Endodermal cell (in vitro differentiated cells): ENCODE data around the genes GGACT and TPP2.

GRCh38 chr13:99196858-99197185, 3.8 kb upstream of the UBAC2 start:
- PRO-cap = no peak

- PRO-cap = bidirectional peak, plus-strand start at chr13:99206082, minus-strand start at chr13:99205888
Observed at GRCh38 chr13:99205735-99206422, 5.2 kb downstream of the UBAC2 start.

DNA sequence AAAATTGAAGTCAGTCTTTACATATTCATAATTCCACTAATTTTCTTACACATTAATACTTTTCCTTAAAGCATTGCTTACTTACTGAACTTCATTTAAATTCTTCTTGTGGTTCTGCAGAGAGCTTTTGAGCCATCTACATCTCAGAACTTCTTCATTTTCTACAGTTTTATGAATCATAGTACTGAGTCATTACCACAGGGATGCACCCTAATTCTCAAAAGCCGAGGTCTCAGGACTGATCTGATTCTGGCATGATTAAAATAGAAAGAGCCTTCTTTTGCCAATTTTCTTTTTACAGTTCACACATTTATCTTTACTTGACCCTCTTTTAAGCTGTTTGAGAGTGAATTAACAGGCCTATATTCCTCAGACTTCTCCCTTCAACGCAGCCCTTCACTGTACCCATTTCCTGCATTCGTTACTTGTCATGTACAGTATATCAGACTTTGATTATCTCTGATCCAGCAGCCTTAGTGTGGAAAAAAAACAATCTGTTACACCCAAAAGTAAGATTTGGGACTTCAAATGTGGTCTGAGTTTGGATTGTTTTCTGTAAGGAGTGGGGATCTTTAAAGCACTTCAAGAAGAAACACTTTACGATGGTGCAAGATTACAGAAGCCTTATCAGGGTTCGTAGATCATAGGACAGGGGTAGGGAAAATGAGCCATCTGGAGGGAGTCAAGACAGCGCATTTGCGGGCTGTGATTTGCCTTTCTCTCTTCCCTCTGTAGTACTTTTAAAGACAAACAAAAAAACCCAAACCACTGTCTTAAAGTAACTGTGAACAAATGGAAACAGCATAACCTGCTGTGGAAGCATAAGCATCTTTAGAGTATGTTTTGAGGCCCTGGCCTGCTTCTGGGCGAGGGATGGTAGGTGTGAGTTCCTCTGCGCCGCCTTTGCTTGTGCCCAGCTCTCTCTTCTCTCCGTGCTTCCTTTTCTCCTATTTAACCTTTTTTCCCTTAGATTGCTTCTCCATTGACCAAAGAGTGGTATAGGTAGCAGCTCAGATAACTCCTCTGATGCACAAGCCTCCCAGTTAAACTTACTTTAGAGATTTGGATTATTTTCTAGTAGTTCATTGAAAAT, 15.3 kb upstream of the GPR183 start:
- PRO-cap = no peak

DNA sequence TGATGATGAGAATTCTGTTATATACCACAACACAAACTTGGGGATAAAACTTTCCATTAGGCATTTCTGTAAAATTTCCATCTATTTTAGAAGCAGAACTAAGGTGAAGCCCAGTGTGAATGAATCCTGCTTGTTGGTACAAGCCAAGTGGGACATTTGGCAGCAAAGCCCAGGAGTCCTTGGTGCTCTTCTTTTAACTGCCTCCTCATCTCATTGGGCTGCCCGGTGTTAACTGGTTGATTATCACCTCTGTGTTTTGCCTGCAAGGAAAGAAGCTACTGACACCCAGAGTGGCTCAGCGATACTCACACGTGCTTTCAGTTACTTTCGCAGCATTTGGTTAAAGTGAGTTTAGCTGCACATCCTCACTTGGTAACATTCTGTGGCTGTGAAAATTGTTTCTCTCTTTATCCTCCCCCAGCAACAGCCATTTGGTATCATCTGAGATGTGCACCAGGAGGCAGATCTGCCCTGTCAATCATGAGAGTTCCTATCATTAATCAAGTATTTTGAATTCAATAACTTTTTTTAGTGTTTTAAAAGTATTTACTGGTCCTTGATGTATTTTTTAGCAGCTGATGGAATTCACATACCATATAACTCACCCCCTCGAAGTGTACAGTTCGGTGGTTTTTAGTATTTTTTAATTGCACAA, 44.5 kb upstream of the GPR183 start:
- PRO-cap = no peak

- PRO-cap = no peak
Observed at GRCh38 chr13:99355106-99355486, 47.9 kb upstream of the GPR183 start.

GRCh38 chr13:99495937-99497267, 4.9 kb upstream of the TM9SF2 start:
- PRO-cap = no peak

DNA sequence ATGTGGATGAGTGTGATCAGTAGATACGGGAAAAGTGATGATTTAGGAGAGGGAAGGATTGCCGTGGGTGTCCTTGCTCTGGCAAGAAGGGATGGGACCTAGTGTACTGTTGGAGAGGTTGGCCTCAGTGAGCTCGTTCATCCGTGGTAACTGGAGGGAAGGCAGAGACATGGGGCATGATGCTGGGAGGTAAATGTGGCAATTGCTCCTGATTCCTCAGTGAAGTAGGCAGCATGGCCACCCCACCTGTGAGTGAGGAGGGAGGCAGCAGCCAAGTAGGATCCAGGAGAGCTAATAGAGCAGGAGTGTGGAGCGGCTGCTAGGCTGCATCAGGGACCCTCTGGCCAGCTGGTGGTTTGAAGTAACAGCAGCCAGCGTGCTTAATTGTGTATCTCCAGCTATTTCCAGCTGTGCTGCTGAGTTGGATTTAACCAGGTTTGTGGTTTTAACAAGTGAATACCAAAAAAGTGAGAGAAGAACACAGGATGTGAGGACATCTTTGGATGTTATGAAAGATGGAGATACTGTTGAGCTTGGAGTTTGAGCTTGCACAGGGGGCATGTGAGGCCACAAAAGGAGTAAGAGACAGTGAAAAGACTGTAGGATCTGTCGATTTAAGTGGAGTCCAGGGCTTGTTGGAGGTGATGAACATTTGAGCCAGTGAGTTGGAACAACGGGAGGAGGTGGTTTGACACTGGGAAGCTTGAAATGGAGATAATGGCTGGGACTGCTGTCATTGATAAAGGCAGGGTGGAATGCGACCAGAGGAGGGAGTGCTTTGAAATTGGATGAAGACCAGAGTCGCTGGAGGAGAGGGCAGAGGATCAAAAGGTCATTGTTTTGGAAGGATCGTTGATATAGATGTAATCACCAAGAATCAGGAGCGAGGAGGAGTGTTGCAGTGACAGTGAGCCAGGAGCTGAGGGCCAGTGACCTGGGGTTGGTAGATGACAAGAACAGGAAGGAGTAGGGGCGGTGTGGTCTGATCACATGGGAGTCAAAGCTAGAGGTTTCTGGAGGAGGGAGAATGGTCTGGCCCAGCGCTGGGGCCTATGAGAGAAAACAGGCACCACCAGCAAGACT, 25.0 kb downstream of the TM9SF2 start:
- PRO-cap = no peak

DNA sequence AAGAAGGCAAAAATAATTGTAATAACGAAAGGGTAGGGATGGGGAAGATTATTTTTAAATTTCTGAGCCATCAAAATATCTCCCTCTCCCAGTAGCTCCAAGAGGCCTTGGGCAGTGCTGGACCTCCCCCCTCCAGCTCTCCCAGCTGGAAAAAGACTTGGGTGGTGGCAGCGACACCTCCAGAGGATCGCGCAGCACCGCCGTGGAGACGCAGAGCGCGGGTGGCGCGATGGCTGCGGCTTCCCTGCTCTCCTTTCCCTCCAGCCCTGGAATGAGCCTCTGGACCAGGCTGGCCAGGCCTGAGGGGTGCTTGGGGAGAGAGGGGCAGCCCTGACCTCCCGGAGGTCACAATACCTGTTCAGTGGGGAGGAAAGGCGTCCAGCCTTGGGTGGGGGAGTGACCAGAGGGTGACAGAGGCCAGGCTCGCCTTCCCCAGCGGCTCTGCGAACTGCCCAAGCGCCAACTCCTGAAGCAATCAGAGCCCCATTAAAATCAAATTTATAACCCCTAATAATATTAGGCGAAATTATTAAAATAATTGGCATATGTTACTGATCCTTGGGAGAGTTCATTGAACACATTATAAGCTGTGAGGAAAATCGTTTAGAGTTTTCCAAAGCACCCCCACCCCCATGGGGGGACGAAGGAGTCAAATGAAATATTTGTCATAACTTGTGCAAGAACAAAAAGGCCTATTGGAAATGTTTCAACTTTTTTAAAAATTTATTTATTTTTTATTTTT, 6.2 kb downstream of the ZIC2 start:
- PRO-cap = unidirectional peak, minus-strand start at position 273 of the sequence

GRCh38 chr13:100525282-100525973, 63.2 kb downstream of the GGACT start:
- PRO-cap = no peak

- PRO-cap = unidirectional peak, minus-strand start at chr13:100588518
Observed at GRCh38 chr13:100588010-100589192, at the start of gene GGACT. TSS of gene GGACT (minus strand) at chr13:100588789.

DNA sequence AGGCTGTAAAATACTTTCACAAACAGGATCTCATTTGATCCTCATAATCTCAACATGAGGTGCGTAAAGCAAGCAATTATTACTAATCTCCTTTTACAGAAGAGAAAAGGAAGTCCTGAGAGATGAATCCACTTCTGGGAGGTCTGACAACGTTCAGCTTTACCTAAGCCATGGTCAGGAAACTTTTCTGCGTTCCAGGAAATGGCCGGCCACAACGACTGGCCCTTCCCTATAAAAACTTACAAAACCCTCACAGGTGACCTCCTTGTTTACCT, 351.6 kb upstream of the TMTC4 start:
- PRO-cap = no peak

GRCh38 chr13:101706530-101707298, 210.0 kb downstream of the FGF14 start:
- PRO-cap = no peak

GRCh38 chr13:101868618-101869134, 48.1 kb downstream of the FGF14 start:
- PRO-cap = no peak

- PRO-cap = bidirectional peak, plus-strand start at chr13:102597005, minus-strand start at chr13:102596802
Observed at GRCh38 chr13:102596661-102597289, at the start of gene TPP2. TSS of gene TPP2 (plus strand) at chr13:102596986.

DNA sequence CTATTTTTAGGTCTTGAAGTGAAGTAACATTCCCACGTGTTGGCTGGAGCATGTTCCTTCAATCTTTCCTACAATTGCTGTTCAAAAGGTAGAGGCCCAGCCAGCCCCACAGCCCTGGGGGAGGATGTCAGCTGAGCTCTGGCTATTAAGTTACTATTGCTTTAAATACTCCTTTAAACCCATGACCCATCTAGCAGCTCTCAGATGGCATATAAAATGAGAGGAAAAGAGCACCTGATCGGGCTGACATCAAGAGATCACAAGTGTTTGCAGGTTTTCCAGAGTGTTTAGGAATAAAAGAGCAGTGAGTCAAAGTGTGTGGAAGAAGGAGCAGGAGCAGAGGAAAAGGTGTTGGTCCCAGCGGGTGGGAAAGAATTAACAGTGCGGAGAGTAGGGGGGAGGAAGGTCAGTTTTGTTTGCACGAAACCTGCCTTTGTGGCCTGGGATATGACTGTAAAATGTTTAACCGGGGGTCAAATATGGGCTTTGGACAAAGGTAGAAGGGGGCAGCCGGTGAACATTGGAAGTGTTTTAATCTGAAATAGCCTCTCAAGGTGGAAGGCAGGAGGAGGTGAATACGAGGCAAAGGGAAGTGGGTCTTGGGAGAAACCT, 3.1 kb downstream of the METTL21C start:
- PRO-cap = no peak

DNA sequence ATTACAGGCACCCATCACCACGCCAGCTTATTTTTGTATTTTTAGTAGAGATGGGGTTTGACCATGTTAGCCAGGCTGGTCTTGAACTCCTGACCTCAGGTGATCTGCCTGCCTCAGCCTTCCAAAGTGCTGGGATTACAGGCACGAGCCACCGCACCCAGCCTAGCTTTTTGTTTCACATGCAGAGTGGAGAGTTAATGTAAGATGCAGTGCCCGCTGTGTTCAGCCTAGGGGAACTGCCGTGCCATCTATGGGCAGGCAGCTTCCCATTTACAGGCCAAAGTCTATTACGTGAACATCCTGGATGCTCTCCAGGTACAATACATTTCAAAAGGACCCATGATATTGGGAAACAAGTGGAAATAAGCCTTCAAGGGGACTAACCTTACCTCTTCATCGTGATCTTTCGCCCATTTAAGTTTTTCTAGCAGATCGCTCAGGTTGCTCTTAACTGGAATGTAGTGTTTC, 10.1 kb downstream of the POGLUT2 start:
- PRO-cap = no peak

- PRO-cap = unidirectional peak, plus-strand start at chr13:102845500
Observed at GRCh38 chr13:102844964-102845535, 782 bp upstream of the ERCC5 start.

DNA sequence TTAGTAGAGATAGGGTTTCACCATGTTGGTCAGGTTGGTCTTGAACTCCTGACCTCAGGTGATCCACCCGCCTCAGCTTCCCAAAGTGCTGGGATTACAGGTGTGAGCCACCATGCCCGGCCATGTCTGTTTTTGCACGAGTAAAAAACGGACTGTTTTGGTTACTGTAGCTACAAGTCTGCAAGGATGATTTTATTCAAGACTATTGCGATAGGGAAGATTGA, 103.9 kb upstream of the SLC10A2 start:
- PRO-cap = no peak

DNA sequence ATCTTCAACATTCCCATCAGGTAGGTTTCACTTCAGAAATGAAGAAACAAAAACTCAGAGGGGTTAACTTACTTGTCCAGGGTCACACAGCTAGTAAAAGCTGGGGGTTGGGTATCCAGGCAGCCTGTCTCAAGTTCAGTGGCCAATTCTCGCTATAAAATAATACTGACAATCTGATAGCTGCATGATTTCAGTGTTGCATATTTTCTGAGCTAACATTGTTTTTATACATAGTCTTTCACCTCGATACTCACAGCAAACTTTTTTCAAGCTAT, 664.8 kb upstream of the SLC10A2 start:
- PRO-cap = no peak

DNA sequence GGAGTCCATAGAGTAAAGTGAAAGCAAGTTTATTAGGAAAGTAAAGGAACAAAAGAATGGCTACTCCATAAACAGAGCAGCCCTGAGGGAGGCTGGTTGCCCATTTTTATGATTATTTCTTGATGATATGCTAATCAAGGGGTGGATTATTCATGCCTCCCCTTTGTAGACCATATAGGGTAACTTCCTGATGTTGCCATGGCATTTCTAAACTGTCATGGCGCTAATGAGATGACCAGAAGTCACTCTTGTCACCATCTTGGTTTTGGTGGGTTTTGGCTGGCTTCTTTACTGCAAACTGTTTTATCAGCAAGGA, 1073.9 kb upstream of the DAOA start:
- PRO-cap = no peak